AG04450 (cell line): ENCODE measurements around the gene HSPA14.

DNA sequence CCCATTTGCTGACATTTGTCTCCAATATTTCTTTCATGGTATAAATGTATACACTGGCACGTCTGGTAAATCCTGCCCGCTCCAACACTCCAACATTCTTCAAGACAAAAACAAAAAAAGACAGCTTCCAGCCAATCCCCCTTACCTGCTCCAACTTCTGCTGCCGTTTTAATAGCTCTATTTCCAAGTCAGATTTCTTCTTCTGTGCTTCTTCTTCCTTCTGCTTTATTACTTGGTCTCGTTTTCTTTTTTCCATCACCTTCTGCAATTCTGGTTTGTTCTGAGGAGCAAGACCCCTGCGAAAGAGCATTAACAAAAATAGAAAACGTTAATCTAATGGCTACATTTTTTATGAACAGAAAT, 191.0 kb upstream of the FRMD4A start:
- CAGE, long polyA plus RNA = no peak
- RRBS = no CpG with 5 or more reads among the region's 6 CpGs

DNA sequence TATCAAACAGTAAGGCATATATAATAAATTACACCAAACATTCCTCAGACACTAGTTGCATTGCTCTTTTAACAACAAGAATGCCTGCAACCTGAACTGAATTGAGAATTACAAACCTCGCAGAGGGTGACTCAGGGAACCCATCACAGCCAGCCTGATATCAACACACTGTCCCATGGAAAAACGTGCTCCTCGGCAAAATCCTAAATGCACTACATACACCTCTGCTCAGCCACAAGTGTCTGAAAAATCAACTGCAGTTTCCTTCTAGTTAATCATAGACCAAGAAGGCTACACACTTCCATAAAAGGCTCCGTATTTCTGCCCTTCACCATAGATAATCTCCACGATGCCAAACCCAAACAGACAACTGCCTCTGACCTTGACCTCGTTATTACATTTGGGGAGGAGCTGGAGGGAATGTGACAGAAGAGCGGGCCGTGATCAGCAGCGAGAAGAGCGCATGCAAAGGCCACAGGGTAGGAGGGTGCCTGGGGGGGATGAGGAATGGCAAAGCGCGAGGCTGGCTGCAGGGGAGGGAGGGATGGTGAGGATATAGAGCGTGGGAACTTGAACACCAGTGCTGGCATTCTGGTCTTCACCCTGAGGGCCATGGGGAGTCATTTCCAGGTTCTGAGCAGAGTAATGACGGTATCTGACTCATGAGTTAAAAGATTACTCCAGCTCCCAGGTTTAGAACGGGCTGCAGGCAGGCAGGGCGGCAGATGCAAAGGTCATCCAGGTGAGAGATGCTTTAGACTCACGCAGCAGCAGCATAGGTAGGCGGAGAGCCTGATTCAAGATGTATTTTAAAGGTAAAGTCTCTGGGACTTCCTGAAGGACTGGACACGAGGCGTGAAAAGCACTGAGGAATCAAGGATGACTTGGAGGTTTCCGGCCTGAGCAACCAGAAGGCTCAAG, 202.0 kb upstream of the FRMD4A start:
- CAGE, long polyA plus RNA = no peak
- RRBS = no CpG with 5 or more reads among the region's 21 CpGs

DNA sequence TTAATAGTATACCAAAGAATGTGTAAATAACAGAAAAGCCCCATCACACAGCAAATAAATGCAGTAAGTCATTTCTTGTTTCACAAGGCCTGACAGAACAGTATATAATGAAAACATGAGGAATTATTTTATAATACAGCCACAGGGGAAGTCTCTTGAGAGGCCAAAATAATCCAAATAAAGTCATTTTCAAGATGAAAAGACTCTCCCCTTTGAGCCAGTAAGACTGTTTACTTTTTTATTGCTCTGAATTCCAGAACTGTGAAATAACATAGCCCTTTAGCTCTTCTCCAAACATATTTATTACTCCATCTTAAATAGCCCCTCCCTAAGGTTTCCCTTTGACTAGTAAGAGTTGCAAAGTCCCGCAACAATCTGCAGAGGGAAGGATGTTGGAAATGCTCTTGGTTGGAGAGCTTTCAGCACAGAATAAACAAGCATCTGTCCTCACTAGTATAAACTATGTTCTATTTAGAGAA, 104.3 kb downstream of the FAM107B start:
- CAGE, long polyA plus RNA = no peak
- RRBS = no CpG with 5 or more reads among the region's 1 CpG

- CAGE, long polyA plus RNA = no peak
- RRBS = no CpG with 5 or more reads among the region's 32 CpGs
Measured at GRCh38 chr10:14773784-14774625, 692 bp downstream of the FAM107B start.

GRCh38 chr10:14837922-14838742, at the start of gene HSPA14:
TSS of gene HSPA14 (plus strand) at chr10:14838306.
- CAGE, long polyA plus RNA = no peak
- RRBS = 1% methylated on average over 32 of the region's 82 CpGs

GRCh38 chr10:14839323-14839915, 1.3 kb downstream of the HSPA14 start:
- CAGE, long polyA plus RNA = no peak
- RRBS = 2% methylated on average over 2 of the region's 18 CpGs

- CAGE, long polyA plus RNA = no peak
- RRBS = 2% methylated on average over 10 of the region's 19 CpGs
Measured at GRCh38 chr10:14959830-14960342, 698 bp downstream of the MEIG1 start.

GRCh38 chr10:15439151-15440123, 68.3 kb upstream of the FAM171A1 start:
- CAGE, long polyA plus RNA = no peak
- RRBS = no CpG with 5 or more reads among the region's 19 CpGs

GRCh38 chr10:15738124-15738729, 18.5 kb upstream of the ITGA8 start:
- CAGE, long polyA plus RNA = no peak
- RRBS = no CpG with 5 or more reads among the region's 6 CpGs

DNA sequence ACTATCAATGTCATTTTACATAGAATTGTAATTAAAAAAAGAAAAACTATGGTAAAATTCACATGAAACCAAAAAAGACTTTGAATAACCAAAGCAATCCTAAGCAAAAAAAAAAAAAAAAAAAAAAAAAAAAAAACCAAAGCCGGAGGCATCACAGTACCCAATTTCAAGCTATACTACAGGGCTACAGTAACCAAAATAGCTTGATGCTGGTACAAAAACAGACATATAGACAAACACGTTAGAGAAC, 189.0 kb upstream of the PTER start:
- CAGE, long polyA plus RNA = no peak
- RRBS = no CpG with 5 or more reads among the region's 2 CpGs

- CAGE, long polyA plus RNA = no peak
- RRBS = no CpG with 5 or more reads among the region's 19 CpGs
Measured at GRCh38 chr10:16436284-16436876, 430 bp upstream of the PTER start.

DNA sequence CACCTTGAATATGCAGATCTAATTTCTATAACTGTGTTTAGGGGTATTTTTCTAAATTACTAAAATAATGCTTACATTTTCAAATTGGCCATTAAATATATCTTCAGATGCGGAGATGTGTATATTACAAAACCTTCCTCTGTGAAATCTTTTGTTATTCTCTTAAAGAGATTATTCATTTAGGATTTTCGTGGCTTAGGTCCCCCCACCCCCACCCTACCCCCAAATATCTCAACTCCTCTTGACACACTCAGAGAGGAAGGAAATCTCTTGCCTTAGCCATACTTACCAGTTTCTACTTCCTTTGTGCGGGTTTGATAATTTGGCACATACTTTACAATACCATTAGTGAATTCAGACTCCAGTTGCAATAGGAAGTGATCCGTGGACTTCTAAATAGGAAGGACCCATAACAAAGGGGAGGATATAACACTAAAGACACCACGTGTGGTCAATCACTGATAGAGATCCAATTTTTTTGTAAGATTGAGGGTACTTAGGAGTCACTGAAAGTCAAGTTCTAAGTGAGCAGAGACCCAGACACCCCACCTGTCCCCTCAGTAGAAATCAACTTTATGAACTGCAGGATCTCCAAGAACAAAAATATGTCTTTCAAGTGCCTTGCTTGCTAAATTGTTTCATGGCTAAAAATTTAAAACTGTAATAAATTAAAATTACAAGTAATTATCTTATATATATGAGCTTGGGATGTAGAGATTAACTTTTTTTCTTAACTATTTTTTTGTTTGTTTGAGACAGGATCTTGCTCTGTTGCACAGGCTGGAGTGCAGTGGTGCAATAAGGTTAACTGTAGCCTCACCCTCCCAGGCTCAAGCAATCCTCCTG, 105.6 kb downstream of the CUBN start:
- CAGE, long polyA plus RNA = no peak
- RRBS = no CpG with 5 or more reads among the region's 5 CpGs

GRCh38 chr10:17234533-17234936, 6.5 kb downstream of the VIM start:
- CAGE, long polyA plus RNA = no peak
- RRBS = 100% methylated on average over 3 of the region's 5 CpGs

DNA sequence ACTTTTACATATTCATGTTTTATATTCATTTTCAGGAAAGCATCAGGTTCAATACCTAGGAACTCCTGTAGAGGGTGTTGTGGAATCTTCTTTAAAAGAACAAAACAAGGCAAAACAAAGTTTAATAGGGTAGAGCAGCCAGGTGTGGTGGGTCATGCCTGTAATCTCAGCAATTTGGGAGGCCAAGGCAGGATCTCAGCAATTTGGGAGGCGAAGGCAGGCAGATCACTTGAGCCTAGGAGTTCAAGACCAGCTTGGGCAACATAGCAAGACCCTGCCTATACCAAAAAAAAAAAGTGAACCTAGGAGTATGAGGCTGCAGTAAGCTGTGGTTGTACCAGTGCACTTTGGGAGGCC, 45.1 kb downstream of the ST8SIA6 start:
- CAGE, long polyA plus RNA = no peak
- RRBS = no CpG with 5 or more reads among the region's 1 CpG

- CAGE, long polyA plus RNA = no peak
- RRBS = no CpG with 5 or more reads among the region's 10 CpGs
Measured at GRCh38 chr10:17443852-17444616, 10.4 kb downstream of the ST8SIA6 start.

GRCh38 chr10:17506282-17506954, 52.0 kb upstream of the ST8SIA6 start:
- CAGE, long polyA plus RNA = no peak
- RRBS = no CpG with 5 or more reads among the region's 7 CpGs

GRCh38 chr10:17730513-17731224, 21.3 kb upstream of the TMEM236 start:
- CAGE, long polyA plus RNA = no peak
- RRBS = no CpG with 5 or more reads among the region's 9 CpGs

- CAGE, long polyA plus RNA = no peak
- RRBS = no CpG with 5 or more reads among the region's 14 CpGs
Measured at GRCh38 chr10:17814822-17815593, 5.9 kb downstream of the MRC1 start.

GRCh38 chr10:17859680-17860230, 50.6 kb downstream of the MRC1 start:
- CAGE, long polyA plus RNA = no peak
- RRBS = no CpG with 5 or more reads among the region's 5 CpGs

DNA sequence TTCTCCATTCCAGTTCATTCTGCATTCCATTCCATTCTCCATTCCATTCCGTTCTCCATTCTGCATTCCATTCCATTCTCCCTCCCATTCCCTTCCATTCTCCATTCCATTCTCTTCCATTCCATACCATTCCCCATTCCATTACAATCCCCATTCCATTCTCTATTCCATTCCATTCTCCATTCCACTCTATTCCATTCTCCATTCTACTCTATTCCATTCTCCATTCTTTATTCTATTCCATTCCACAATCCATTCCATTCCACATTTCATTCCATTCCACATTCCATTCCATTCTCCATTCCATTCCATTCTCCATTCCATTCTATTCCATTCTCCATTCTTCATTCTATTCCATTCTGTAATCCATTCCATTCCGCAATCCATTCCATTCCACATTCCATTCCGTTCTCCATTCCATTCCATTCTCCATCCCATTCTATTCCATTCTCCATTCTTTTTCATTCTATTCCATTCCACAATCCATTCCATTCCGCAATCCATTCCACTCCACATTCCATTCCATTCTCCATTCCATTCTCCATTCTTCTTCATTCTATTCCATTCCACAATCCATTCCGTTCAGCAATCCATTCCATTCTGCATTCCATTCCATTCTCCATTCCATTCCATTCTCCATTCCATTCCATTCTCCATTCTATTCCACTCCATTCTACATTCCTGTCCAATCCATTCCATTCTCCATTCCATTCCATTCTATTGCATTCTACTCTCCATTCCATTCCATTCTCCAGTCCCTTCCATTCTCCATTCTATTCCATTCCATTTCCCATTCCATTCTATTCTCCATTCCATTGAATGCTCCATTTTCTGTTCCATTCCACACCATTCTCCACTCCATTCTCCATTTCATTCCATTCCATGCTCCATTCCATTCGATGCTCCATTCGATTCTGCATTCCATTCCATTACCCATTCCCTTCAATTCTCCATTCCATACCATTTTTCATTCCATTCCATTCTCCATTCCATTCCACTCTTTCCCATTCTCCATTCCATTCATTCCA, 85.2 kb downstream of the NSUN6 start:
- CAGE, long polyA plus RNA = no peak
- RRBS = no CpG with 5 or more reads among the region's 7 CpGs